ENCODE results near the genes HAUS8 and ABHD8.

GRCh38 chr19:16569580-16570526 lies 2.4 kb downstream of the SLC35E1 start:
- RAMPAGE, long total RNA = no peak
- RRBS = 92% methylated on average over 7 of the region's 21 CpGs
PRO-cap:
- standard = no peak
- CoPRO, capped RNA only, 2 experiments = no peak in any of the 2 experiments
- CoPRO, capped and uncapped RNA, 2 experiments = no peak in any of the 2 experiments
- CoPRO, uncapped RNA only, 2 experiments = no peak in any of the 2 experiments
CAGE:
- cytosol, long polyA plus RNA = no peak
- long polyA plus RNA = no peak
- nucleolus, long total RNA = no peak
- nucleus, long polyA plus RNA = no peak

DNA sequence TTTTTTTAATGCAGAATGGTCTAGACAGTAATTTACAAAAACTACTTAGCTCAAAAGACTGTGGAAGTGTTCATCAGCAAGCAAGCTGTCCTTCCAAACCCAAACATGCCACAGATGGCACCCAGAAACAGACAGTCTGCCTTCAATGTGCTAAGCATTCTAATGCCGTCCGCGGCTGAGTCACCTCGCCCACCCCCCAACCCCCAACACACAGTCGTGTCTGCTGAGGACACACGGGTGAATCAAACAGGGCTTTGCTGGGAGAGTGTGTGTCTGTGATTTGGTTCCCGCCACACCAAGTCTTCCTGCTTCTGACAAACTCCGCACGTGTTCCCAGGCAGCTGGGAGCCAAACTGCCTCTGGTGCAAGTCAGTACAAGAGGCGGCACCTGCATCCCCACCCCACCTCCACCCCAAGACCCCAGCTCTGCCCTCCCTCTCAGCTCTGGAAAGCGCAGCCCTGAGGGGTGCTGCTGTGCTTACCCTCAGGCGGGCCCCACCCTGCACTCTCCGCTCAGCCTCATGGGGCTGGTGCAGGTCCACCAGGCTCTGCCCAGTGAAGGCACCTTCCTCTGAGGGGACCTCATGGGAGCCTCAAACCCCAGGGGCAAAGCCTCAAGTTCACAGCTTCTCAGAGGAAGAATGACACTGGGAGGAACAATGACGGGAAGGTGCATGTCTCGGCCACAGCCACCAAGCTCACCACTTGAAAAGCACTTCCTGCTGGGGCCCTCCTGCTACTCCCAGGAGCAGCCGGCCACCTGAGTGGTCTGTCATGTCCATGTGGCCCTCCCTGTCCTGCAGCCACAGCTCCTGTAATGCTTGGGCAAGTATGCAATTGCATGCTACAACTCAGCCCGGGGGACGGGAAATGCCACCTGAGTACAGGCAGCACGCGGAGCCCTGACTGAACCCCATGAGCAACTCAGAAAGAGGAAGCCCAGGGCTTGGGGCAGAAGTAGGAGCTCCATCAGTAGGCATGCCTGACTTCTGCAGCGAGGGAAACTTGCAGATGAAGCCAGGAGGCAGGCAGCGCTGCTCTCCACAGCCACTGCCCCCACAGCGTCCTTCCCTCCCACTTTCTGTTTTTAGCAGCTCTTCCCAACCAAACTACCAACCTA lies 15.1 kb upstream of the SLC35E1 start:
- RAMPAGE, long total RNA = no peak
- RRBS = no CpG with 5 or more reads among the region's 23 CpGs
PRO-cap:
- standard = no peak
- CoPRO, capped RNA only, 2 experiments = no peak in any of the 2 experiments
- CoPRO, capped and uncapped RNA, 2 experiments = no peak in any of the 2 experiments
- CoPRO, uncapped RNA only, 2 experiments = no peak in any of the 2 experiments
CAGE:
- cytosol, long polyA plus RNA = no peak
- long polyA plus RNA = no peak
- nucleolus, long total RNA = no peak
- nucleus, long polyA plus RNA = no peak

GRCh38 chr19:16594085-16594571 lies 21.9 kb upstream of the SLC35E1 start:
- RAMPAGE, long total RNA = no peak
- RRBS = no CpG with 5 or more reads among the region's 10 CpGs
PRO-cap:
- standard = no peak
- CoPRO, capped RNA only, 2 experiments = no peak in any of the 2 experiments
- CoPRO, capped and uncapped RNA, 2 experiments = no peak in any of the 2 experiments
- CoPRO, uncapped RNA only, 2 experiments = no peak in any of the 2 experiments
CAGE:
- cytosol, long polyA plus RNA = no peak
- long polyA plus RNA = no peak
- nucleolus, long total RNA = no peak
- nucleus, long polyA plus RNA = no peak

- RAMPAGE, long total RNA = no peak
- RRBS = no CpG with 5 or more reads among the region's 7 CpGs
PRO-cap:
- standard = no peak
- CoPRO, capped RNA only, 2 experiments = no peak in any of the 2 experiments
- CoPRO, capped and uncapped RNA, 2 experiments = no peak in any of the 2 experiments
- CoPRO, uncapped RNA only, 2 experiments = no peak in any of the 2 experiments
CAGE:
- cytosol, long polyA plus RNA = no peak
- long polyA plus RNA = no peak
- nucleolus, long total RNA = no peak
- nucleus, long polyA plus RNA = no peak
These were observed 7.8 kb downstream of the SIN3B start for GRCh38 chr19:16836959-16837494.

DNA sequence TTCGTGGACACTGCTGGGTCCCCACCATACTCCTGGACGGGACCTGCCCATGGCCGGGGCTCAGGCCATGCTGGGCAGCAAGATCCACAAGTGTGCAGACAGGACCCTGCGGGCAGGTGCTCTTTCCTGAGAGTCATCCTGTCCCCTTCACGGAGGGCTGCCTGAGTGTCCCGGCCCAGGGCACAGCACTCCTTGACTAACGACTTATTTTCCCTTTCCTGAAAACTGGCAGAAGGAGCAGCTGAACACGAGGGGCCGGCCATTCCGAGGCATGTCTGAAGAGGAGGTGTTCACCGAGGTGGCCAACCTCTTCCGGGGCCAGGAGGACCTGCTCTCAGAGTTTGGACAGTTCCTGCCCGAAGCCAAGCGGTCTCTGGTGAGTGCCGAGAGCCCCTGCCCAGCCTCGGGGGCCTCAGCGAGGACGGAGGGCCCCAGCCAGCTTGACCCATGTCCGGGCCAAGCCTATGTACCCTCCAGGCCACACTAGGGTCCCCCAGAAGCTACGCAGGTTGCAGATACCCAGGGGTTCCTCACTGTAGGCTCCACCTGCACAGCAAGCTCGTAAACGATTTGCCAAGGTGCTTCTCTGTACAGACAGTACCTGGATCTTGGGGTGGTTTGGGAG lies 17.7 kb downstream of the SIN3B start:
- RAMPAGE, long total RNA = no peak
- RRBS = 93% methylated on average over 5 of the region's 22 CpGs
PRO-cap:
- standard = no peak
- CoPRO, capped RNA only, 2 experiments = no peak in any of the 2 experiments
- CoPRO, capped and uncapped RNA, 2 experiments = no peak in any of the 2 experiments
- CoPRO, uncapped RNA only, 2 experiments = no peak in any of the 2 experiments
CAGE:
- cytosol, long polyA plus RNA = no peak
- long polyA plus RNA = no peak
- nucleolus, long total RNA = no peak
- nucleus, long polyA plus RNA = no peak

DNA sequence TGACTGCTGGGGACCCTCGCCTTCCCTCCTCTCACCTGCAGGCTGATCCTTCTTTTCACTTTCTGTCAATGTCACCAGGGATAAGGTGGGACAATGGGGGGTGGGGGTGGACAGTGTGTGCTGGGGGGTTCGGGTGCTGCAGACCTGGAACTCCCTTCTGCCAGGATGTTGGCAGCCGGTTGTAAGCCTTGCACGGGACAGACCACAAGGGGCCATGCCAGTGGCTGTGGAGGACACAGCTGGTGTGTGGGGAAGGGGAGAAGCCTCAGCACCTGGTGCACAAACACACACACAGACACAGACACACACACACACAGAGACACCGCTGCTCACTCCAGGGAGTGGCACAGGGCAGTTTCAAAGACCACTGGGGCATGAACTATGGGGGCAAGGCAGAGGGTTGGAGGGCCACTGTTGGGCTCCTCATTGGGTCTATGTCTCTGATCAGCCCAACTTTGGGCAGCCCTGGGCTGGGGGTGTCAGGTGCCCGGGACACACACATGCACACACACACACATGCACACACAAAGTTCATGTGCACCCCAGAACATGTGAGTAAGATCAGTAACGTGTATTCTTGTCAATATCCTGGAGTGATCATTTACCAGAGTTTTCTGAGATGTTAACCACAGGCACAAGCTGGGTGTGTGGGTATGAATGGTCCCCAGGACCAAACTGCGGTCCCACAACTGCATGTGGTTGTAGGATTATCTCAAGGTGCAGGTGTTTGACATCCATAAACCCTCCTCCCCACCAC lies 3.8 kb downstream of the F2RL3 start:
- RAMPAGE, long total RNA = no peak
- RRBS = no CpG with 5 or more reads among the region's 8 CpGs
PRO-cap:
- standard = no peak
- CoPRO, capped RNA only, 2 experiments = no peak in any of the 2 experiments
- CoPRO, capped and uncapped RNA, 2 experiments = peak in 1 of 2 experiments; most common plus-strand start position 607 of the sequence (in 1); most common minus-strand start position 441 of the sequence (in 1)
- CoPRO, uncapped RNA only, 2 experiments = peak in 1 of 2 experiments; most common plus-strand start position 58 of the sequence (in 1); most common minus-strand start position 566 of the sequence (in 1)
CAGE:
- cytosol, long polyA plus RNA = no peak
- long polyA plus RNA = no peak
- nucleolus, long total RNA = no peak
- nucleus, long polyA plus RNA = no peak

DNA sequence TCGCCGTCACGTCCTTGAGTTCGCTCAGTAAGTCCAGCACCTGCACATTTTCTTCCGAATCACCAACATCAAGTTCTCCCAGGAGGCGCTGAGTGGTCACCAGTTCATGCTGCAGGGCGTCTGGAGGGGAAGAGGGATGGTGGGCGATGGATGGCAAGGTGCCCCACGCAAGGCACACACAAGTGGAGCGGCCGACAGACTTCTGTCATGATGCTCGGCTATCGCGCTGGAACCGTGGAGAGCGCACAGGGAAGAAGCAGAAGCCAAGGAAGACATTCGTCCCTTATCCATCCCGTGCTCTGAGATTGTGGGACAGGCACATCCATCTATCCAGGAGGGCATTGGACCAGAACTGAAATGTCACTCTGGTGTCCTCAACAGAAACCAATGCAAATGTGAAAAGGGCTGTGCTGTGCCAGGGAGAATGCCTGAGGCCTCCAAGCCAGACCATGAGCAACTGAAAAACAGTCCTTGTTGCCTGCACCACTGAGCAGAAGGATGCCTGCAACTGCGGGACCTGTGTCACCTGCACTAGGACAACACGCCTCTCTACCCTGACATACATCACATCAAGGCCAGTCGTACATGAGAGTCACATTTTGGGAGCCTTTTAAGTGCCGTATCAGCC lies 22.3 kb downstream of the HAUS8 start:
- RAMPAGE, long total RNA = no peak
- RRBS = no CpG with 5 or more reads among the region's 22 CpGs
PRO-cap:
- standard = no peak
- CoPRO, capped RNA only, 2 experiments = no peak in any of the 2 experiments
- CoPRO, capped and uncapped RNA, 2 experiments = no peak in any of the 2 experiments
- CoPRO, uncapped RNA only, 2 experiments = peak in 1 of 2 experiments; most common minus-strand start position 389 of the sequence (in 1)
CAGE:
- cytosol, long polyA plus RNA = no peak
- long polyA plus RNA = no peak
- nucleolus, long total RNA = no peak
- nucleus, long polyA plus RNA = no peak

GRCh38 chr19:17055583-17056283 lies 19.5 kb downstream of the HAUS8 start:
- RAMPAGE, long total RNA = no peak
- RRBS = no CpG with 5 or more reads among the region's 24 CpGs
PRO-cap:
- standard = no peak
- CoPRO, capped RNA only, 2 experiments = no peak in any of the 2 experiments
- CoPRO, capped and uncapped RNA, 2 experiments = no peak in any of the 2 experiments
- CoPRO, uncapped RNA only, 2 experiments = peak in 1 of 2 experiments; most common minus-strand start chr19:17056086 (in 1)
CAGE:
- cytosol, long polyA plus RNA = no peak
- long polyA plus RNA = no peak
- nucleolus, long total RNA = no peak
- nucleus, long polyA plus RNA = no peak

- RAMPAGE, long total RNA = no peak
- RRBS = 1% methylated on average over 30 of the region's 117 CpGs
PRO-cap:
- standard = bidirectional peak, plus-strand start at chr19:17075177, minus-strand start at chr19:17075200; bidirectional peak, plus-strand start at chr19:17075777, minus-strand start at chr19:17075425
- CoPRO, capped RNA only, 2 experiments = peak in 2 of 2 experiments; most common plus-strand start chr19:17075823 (in 2); most common minus-strand start chr19:17075425 (in 2)
- CoPRO, capped and uncapped RNA, 2 experiments = peak in 2 of 2 experiments; most common plus-strand start chr19:17075801 (in 2); most common minus-strand start chr19:17075433 (in 1)
- CoPRO, uncapped RNA only, 2 experiments = peak in 2 of 2 experiments; most common plus-strand start chr19:17075441 (in 1); most common minus-strand start chr19:17075413 (in 1)
CAGE:
- cytosol, long polyA plus RNA = start-site peak on the minus strand at chr19:17075427-17075435, 1,167 and 844 reads in 2 replicates
- long polyA plus RNA = start-site peak on the minus strand at chr19:17075431-17075435, 550 and 966 reads in 2 replicates
- nucleolus, long total RNA = no peak
- nucleus, long polyA plus RNA = start-site peak on the minus strand at chr19:17075431-17075463, 839 and 2,010 reads in 2 replicates
These were observed at the start of gene HAUS8 for GRCh38 chr19:17074898-17075975. Gene HAUS8, minus strand, starts transcription at chr19:17075452.

DNA sequence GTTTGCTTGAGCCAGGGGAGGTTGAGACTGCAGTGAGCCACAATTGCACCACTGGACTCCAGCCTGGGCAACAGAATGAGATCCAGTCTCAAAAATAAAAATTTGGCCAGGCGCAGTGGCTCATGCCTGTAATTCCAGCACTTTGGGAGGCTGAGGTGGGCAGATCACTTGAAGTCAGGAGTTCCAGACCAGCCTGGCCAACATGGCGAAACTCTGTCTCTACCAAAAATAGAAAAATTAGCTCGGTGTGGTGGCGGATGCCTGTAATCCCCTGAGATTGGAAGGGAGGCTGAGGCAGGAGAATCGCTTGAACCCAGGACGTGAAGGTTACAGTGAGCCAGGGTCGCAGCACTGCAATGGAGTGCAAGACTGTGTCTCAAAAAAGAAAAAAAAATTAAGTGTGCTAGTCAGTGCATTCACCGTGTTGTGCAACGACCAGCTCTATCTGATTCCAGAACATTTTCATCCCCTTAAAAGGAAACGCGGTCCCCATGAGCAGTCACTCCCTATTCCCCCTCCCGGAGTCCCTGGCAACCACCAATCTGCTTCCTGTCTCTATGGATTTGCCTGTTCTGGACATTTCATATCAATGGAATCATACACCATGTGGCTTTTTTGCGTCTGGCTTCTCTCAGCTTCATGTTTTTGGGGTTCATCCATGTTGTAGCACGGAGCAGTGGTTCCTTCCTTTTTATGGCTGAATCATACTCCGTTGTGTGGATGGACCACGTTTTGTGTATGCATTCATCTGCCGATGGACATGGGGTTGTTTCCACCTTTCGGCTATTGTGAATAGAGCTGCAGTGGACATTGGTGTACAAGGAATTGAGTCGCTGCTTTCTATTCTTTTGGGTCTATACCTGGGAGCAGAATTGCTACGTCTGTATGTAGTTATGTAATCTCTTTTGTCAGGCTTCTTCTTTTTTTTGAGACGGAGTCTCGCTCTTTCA lies 19.6 kb downstream of the MYO9B start:
- RAMPAGE, long total RNA = no peak
- RRBS = no CpG with 5 or more reads among the region's 22 CpGs
PRO-cap:
- standard = no peak
- CoPRO, capped RNA only, 2 experiments = no peak in any of the 2 experiments
- CoPRO, capped and uncapped RNA, 2 experiments = no peak in any of the 2 experiments
- CoPRO, uncapped RNA only, 2 experiments = no peak in any of the 2 experiments
CAGE:
- cytosol, long polyA plus RNA = no peak
- long polyA plus RNA = no peak
- nucleolus, long total RNA = no peak
- nucleus, long polyA plus RNA = no peak

DNA sequence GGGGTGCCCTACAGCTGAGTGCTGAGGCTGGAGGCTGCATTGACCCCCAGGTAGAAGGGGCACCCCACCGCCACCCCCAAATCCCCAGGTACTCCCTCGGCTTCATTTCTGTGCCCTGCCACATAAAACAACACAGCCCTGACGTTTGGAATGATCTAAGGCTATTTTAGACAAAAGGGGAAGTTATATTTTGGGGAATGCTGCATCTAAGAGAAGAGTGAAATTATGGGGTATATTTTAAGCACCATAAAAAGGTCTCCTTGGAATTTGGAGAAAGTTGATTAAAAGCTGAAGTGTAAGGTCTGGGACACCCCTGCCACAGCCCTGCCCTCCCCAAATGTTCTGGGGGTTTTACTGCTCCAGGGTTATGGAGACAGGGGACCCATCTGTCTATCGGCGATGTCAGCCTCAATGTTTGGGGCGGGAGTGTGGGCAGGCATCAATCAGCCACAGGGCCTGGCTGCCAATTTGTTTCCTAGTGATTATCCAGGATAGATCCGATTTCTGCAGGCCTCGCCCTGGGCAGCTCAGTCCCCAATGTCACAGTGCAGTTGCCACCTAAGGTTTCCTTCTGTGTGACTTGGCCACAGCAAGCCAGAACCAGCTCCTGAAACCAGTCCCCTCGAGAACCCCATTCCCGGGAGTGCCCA lies 41.3 kb downstream of the MYO9B start:
- RAMPAGE, long total RNA = no peak
- RRBS = no CpG with 5 or more reads among the region's 10 CpGs
PRO-cap:
- standard = no peak
- CoPRO, capped RNA only, 2 experiments = no peak in any of the 2 experiments
- CoPRO, capped and uncapped RNA, 2 experiments = no peak in any of the 2 experiments
- CoPRO, uncapped RNA only, 2 experiments = no peak in any of the 2 experiments
CAGE:
- cytosol, long polyA plus RNA = no peak
- long polyA plus RNA = no peak
- nucleolus, long total RNA = no peak
- nucleus, long polyA plus RNA = no peak

DNA sequence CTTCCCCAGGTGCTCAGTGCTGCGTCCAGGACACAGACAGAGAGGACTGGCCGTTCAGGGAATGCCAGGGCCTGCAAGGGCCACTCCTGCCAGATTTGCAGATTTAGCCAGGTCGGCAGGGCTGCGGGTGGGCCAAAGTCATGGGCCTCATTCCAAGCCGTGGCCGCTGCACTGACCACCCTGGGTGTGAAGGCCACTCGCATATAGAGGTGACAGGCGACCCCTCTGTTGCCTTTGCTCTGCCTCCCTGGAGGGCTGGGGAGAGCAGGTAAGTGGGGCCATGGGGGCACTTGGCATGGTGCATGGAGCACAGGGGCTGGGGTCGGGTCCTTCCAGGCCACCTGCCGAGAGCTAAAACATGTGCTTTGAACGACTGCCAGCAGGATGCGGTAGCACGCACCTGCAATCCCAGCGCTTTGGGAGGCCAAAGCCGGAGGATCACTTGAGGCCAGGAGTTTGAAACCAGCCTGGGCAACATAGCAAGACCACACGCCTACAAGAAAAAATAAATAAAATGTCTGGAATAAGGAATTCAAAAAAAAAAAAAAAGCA lies 37.1 kb upstream of the USE1 start:
- RAMPAGE, long total RNA = no peak
- RRBS = no CpG with 5 or more reads among the region's 16 CpGs
PRO-cap:
- standard = no peak
- CoPRO, capped RNA only, 2 experiments = no peak in any of the 2 experiments
- CoPRO, capped and uncapped RNA, 2 experiments = no peak in any of the 2 experiments
- CoPRO, uncapped RNA only, 2 experiments = no peak in any of the 2 experiments
CAGE:
- cytosol, long polyA plus RNA = no peak
- long polyA plus RNA = no peak
- nucleolus, long total RNA = no peak
- nucleus, long polyA plus RNA = no peak

DNA sequence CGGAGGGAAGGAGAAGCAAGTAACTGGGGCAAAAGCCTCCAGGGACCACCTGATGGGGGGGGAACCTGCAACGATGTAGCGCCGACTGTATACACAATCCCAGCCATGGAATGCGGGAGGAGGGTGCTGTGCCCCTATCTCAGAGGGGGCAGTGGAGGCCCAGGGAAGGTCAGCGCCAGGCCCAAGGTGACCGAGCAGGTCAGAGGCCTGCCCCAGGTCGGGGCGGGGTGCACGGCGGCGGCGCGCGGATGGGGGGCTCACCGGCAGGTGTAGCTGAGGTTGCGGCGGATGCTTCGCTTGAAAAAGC lies 1.1 kb downstream of the NR2F6 start:
- RAMPAGE, long total RNA = no peak
- RRBS = no CpG with 5 or more reads among the region's 19 CpGs
PRO-cap:
- standard = unidirectional peak, plus-strand start at position 202 of the sequence
- CoPRO, capped RNA only, 2 experiments = no peak in any of the 2 experiments
- CoPRO, capped and uncapped RNA, 2 experiments = no peak in any of the 2 experiments
- CoPRO, uncapped RNA only, 2 experiments = no peak in any of the 2 experiments
CAGE:
- cytosol, long polyA plus RNA = no peak
- long polyA plus RNA = no peak
- nucleolus, long total RNA = no peak
- nucleus, long polyA plus RNA = no peak

DNA sequence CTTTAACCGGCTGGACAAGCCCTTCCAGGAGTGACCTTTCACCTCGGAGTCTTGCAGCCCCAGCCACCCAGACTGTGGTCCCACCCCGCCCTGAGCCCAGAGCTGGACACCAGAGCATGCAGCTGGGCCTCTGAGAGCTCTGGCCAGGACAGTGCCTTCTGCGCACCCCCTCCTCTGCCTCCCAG lies 1.1 kb upstream of the NR2F6 start:
- RAMPAGE, long total RNA = no peak
- RRBS = no CpG with 5 or more reads among the region's 4 CpGs
PRO-cap:
- standard = no peak
- CoPRO, capped RNA only, 2 experiments = no peak in any of the 2 experiments
- CoPRO, capped and uncapped RNA, 2 experiments = no peak in any of the 2 experiments
- CoPRO, uncapped RNA only, 2 experiments = no peak in any of the 2 experiments
CAGE:
- cytosol, long polyA plus RNA = no peak
- long polyA plus RNA = no peak
- nucleolus, long total RNA = no peak
- nucleus, long polyA plus RNA = no peak

GRCh38 chr19:17282242-17283154 lies 797 bp downstream of the ANKLE1 start:
- RAMPAGE, long total RNA = no peak
- RRBS = 23% methylated on average over 14 of the region's 59 CpGs
PRO-cap:
- standard = unidirectional peak, minus-strand start at chr19:17282789
- CoPRO, capped RNA only, 2 experiments = no peak in any of the 2 experiments
- CoPRO, capped and uncapped RNA, 2 experiments = peak in 1 of 2 experiments; most common plus-strand start chr19:17282913 (in 1); most common minus-strand start chr19:17282774 (in 1)
- CoPRO, uncapped RNA only, 2 experiments = no peak in any of the 2 experiments
CAGE:
- cytosol, long polyA plus RNA = no peak
- long polyA plus RNA = no peak
- nucleolus, long total RNA = no peak
- nucleus, long polyA plus RNA = no peak

DNA sequence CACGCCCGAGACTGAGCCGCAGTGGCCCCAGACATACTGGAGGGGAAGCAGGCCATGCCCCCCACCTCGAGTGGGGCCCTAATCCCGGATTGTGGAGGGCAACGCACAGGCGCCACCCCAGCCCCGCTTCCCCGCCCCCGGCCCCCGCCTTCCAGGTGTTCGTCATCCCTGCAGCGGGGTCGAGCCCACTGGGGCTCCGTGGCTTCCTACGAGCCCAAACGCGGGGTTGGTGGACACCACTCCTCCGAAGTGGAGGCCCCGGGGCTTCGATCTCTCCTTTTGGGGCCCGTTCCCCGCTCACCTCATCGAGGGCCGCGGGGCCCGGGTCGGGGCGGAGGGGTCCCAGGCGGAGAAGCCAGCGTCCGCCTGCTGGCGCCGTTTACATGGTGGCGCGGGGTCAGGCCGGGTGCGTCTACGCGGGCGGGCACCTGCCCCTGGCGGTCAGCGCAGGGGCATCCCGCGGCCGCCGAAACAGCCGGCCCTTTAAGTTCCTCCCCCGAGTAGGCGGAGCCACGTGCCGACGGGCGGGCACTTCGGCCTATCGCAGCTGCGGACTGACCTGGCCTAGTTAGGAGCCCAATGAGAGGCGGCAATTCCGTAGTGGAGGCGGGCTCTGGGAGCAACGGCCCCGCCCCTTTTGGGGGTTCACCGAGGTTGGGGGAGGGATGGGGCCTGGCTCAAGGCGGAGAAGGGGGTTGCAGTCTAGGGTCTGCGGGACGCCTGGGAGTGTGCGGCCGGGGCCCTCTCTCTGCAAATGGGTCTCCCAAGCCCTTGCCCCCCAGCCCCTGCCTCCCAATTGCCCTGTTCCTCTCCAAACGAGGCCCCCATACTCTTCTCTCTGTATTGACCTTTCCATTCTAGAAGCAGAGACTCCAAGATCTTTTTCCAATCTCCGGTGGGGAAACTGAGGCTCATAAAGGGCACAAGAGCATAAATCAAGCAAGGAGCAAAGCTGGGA lies at the start of gene ABHD8:
TSS of gene ABHD8 (minus strand) at position 485 of the 958 bp plus-strand sequence.
- RAMPAGE, long total RNA = no peak
- RRBS = 10% methylated on average over 32 of the region's 70 CpGs
PRO-cap:
- standard = bidirectional peak, plus-strand start at position 700 of the sequence, minus-strand start at position 485 of the sequence
- CoPRO, capped RNA only, 2 experiments = peak in 1 of 2 experiments; most common plus-strand start position 666 of the sequence (in 1); most common minus-strand start position 443 of the sequence (in 1)
- CoPRO, capped and uncapped RNA, 2 experiments = no peak in any of the 2 experiments
- CoPRO, uncapped RNA only, 2 experiments = peak in 1 of 2 experiments; most common plus-strand start position 486 of the sequence (in 1); most common minus-strand start position 413 of the sequence (in 1)
CAGE:
- cytosol, long polyA plus RNA = no peak
- long polyA plus RNA = start-site peak on the minus strand centred at position 467 of the sequence, 64 bp wide, 61 and 31 reads in 2 replicates
- nucleolus, long total RNA = no peak
- nucleus, long polyA plus RNA = no peak

GRCh38 chr19:17327560-17328511 lies 6.8 kb downstream of the ANO8 start:
- RAMPAGE, long total RNA = no peak
- RRBS = 48% methylated on average over 16 of the region's 66 CpGs
PRO-cap:
- standard = bidirectional peak, plus-strand start at chr19:17328175, minus-strand start at chr19:17328090
- CoPRO, capped RNA only, 2 experiments = peak in 2 of 2 experiments; most common plus-strand start chr19:17328175 (in 2); most common minus-strand start chr19:17328020 (in 1)
- CoPRO, capped and uncapped RNA, 2 experiments = peak in 2 of 2 experiments; most common plus-strand start chr19:17328175 (in 2); most common minus-strand start chr19:17328114 (in 1)
- CoPRO, uncapped RNA only, 2 experiments = peak in 2 of 2 experiments; most common plus-strand start chr19:17328211 (in 1); most common minus-strand start chr19:17328020 (in 1)
CAGE:
- cytosol, long polyA plus RNA = no peak
- long polyA plus RNA = no peak
- nucleolus, long total RNA = no peak
- nucleus, long polyA plus RNA = no peak

All from K562 (cell line).